Kidney epithelial cell (primary cell): Measurements from ENCODE around the genes SLFN14, TAF15 and LYZL6.

DNA sequence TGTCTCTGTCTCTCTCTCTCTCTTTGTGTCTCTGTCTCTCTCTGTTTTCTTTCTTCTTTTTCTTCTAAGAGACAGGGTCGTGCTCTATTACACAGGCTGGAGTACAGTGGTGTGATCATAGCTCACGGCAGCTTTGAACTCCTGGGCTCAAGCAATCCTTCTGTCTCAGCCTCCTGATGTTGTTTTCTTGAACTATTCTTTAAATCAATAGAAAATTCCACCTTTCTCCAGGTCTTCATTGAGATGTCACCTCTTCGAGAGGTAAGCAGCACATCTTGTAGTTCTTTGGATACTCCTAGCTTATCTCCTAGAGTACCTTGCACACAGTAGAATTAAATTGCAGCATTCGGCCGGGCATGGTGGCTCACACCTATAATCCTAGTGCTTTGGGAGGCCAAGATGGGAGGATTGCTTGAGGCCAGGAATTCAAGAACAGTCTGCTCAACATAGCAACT, 2.6 kb downstream of the MYO1D start:
- RAMPAGE, long total RNA, result no peak
- RRBS, result no CpG with 5 or more reads among the region's 5 CpGs

- RAMPAGE, long total RNA, result no peak
- RRBS, result 1% methylated on average over 8 of the region's 33 CpGs
These were observed 1.1 kb downstream of the ASIC2 start for GRCh38 chr17:33292053-33292270.

DNA sequence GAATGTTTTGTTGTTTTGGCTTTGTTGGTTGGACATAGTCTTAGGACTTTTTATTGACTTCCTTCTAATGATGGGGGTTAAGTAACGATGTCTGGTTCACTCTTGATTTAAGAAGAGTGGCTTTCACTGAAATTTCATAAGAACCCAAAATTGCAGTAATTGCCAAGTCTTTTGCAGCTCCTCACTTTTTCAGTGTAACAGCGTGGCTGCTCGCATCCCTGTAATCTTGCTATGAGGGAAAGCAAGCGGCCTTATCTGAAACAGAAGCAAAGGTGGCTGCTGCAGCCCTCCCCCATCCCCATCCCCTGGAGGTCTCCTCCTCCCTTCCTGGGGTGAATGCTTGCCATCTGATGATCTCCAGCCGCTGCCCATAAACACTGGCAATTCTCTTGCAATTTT, 182.4 kb upstream of the ASIC2 start:
- RAMPAGE, long total RNA, result no peak
- RRBS, result no CpG with 5 or more reads among the region's 5 CpGs

DNA sequence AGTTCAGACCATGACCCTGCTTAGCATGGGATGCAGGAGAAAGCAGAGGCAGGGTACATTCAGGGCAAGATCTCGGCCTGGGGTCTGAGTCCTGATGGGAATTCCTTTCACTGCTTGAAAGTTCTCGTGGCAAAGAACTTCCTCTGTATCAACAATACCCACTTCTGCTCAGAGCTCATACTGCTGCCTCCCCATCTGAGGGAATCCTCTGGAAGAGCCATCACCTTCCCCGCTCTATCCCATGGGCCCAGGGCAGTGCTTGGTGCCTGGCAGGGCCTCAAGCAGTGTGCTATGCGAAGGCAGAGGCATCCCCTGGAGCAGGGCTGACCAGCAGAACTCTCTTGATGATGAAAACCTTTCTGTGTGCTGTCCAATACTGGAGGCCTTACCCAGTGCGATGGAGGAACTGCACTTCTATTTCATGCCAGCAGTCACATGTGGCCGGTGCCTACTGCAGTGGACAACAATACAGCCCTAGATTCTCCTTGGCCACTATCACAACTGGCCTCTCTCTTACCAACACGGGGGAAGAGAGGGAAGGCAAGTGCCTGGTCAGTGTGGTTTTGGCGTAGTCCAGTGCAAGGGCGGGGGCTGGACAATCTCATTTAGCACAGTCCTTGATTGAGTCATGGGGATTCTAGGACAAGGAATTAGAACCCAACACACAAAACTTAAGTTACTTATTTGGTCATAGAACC, 10.1 kb downstream of the FNDC8 start:
- RAMPAGE, long total RNA, result no peak
- RRBS, result no CpG with 5 or more reads among the region's 9 CpGs

- RAMPAGE, long total RNA, result no peak
- RRBS, result no CpG with 5 or more reads among the region's 8 CpGs
These were observed 13.1 kb downstream of the UNC45B start for GRCh38 chr17:35160697-35161199.

DNA sequence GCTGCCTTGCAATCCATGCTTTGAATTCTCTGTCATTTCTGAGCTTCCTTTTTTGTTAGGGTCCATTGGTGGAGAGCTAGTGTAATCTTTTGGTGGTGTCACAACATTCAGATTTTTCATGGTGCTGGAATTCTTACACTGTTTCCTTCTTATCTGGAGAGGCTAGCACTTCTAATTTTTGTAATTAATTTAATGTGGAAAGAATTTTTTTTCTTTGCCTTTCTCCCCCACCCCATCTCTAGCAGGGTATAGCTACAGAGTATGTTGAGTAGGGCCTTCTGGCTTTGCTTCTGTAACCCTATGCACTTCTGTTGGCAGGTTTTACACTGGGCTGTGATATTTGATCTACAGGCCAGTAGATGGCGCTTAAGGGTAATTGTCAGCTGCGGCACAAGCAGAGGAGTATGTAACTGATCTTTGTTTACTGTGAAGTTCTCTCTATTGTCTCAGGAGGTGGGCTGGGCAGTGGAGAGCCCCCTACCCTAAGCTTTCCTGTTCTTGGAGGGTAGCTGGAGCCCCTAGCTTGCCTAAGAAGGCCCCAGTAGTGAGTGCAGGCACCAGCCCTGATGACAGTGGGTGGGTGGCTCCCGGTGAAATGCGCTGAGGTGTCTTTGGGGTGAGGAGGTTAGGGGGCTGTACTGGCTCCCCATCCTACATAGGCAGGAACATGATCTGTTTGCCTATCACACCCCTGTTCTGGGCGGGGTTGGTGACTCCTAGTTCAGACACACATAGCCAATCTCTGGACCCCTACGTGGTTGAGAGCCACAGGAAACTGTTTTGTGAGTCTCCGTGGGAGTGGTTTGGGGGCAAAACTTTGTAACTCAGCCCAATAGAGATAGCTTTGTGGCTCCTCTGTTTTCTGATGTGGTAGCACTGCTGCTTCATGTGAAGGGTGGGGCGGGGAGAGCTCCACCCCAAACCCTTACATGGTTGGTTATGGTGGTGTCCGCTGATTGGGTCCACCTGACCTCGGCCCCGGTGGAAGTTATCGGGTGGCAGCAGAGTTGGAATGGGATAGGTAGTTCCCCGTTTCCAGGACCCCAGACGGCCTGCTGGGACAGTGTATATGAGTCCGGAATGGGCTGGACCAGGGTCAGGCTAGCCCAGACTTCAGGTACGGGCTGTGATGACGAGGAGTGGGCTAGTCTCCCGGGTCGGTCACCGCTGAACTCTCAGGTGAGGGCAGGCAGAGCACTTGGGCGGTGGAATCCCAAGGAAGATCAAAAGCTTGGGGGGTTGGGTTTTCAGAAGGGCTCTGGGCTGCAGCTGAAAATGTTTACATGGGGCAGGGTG, 60.4 kb downstream of the SLFN11 start:
- RAMPAGE, long total RNA, result no peak
- RRBS, result 29% methylated on average over 7 of the region's 21 CpGs

DNA sequence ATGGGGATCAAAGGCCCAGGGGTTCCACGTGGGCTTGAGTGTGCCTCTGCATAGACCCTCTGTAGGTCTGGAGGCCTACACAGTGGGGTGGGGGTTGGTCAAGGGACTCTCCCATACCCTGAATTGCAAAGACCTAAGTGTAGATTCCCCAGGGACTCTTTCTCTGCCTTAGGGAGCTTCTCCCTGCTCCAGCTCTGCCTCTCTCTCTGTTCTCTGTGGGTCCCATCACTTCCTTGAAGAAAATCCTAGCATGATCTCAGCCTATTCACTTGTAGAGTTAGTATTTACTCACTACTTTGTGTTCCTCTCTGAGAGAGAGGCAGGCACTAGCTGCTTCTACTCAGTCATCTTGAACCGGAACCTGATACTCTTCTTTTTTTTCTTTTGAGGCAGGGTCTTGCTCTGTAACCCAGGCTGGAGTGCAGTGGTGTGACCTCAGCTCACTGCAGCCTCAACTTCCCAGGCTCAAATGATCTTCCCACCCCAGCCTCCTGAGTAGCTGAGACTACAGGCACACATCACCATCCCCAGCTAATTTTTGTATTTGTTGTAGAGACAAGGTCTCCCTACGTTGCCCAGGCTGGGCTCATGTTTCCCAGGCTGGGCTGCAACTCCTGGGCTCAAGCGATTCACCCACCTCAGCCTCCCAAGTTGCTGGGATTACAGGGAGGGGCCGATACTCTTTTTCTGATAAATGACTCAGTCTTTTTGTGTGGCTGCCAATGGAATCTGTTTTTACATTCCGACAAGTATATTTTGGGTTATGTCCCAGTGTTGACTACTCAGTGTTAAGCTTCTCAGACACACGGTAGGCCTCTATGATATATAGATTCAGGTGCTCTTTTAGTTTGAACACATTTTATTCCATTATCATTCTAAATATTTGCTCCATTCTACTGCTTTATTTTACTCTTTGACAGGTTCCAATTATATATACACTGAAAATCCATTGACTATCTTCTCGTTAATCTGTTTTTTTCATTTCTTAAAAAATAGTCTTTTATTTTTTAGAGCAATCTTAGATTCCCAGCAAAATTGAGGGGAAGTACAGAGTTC, 58.3 kb downstream of the SLFN11 start:
- RAMPAGE, long total RNA, result no peak
- RRBS, result no CpG with 5 or more reads among the region's 8 CpGs

GRCh38 chr17:35560746-35561287, at the start of gene SLFN14:
SLFN14 (minus strand) TSS chr17:35560819.
- RAMPAGE, long total RNA, result no peak
- RRBS, result no CpG with 5 or more reads among the region's 3 CpGs

DNA sequence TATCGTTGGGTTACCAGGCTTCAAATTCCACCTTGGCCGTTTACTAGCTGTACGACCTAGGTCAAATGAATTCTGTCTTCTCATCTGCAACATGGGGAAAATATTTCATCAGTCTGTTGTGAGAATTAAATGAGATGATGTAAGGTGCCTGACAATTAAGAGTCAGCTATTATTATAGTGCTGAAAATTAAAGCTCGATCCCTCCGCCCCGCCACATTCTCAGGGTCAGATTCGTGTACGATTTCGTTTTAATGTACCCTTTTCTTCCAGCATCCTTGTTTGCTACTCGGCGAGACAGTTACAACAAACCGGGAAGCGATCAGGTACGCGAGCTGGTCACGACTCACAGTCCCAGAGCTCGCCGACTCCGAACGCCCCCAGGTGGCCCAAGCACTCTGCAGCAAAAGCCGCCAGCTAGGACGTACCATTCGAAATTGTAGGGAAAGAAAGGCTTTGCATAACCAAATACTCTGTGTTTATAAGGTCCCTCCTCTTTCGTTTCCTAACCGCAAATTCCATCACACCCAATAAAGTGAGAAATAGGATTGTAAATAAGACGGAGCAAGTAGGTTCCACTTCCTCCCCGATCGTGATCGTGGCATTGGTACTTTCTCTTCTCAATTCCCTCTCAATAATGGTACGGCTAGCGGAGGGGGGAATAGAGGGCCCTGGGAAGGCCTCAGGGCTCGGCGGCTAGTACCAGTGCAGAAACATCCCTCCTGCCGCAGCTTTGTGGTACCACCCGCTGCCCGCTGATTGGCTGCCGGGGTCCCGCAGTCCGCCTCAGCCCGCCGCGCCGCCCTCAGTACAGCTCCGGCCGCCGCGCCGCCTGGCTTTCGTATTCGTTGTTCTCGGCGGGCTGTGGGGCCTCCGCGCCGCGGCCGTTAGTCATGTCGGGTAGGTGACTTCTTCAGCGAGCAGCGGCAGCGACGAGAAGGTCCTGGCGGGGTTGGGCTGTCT, at the start of gene TAF15:
TAF15 (plus strand) TSS at position 805 of the 960 bp plus-strand sequence.
- RAMPAGE, long total RNA, result start-site peak on the plus strand centred at position 809 of the sequence, 61 bp wide, 1,203 and 941 reads in 2 replicates
- RRBS, result no CpG with 5 or more reads among the region's 63 CpGs

DNA sequence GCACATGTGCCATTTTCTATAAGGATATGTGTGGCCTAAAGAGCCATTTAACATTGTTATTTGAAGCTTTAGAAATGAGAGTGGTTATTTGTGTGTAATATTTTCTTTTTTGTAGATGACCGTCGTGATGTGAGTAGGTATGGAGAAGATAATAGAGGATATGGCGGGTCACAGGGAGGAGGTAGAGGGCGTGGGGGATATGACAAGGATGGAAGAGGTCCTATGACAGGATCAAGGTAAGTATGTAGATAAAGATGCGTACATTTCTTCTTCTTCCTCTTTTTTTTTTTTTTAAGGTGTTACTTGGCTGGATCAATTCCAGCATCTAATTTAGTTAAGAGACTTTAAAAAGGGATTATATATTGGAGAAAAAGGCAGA, 14.7 kb downstream of the TAF15 start:
- RAMPAGE, long total RNA, result no peak
- RRBS, result no CpG with 5 or more reads among the region's 5 CpGs

DNA sequence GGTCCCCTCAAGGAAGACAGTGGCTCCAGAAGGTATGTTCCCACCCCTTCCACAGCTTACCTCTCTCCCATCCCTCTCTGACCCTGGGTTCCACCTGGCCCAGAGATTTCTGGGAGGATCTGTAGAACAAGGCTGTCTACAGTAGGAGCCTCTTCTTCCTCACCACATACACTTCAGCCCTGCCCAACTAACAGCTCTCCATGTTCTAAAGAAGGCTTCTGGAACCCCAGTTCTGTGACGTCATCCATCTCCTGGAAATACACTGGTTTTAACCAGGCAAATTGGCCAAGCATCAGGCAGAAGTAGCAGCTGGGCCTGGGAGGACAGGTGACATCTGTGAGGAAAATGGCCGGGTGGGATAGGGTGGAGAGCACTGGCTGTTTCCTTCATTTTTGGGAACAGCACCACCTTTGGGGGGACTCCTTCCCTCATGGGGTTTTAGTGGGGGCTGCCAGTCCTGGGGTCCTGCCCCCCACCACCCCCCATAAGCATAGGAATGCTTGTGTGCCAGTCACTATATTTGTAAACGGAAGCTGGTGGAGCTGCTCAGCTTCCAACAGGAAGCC, at the start of gene LYZL6:
LYZL6 (minus strand) TSS at position 207 of the 566 bp plus-strand sequence.
- RAMPAGE, long total RNA, result no peak
- RRBS, result no CpG with 5 or more reads among the region's 3 CpGs

DNA sequence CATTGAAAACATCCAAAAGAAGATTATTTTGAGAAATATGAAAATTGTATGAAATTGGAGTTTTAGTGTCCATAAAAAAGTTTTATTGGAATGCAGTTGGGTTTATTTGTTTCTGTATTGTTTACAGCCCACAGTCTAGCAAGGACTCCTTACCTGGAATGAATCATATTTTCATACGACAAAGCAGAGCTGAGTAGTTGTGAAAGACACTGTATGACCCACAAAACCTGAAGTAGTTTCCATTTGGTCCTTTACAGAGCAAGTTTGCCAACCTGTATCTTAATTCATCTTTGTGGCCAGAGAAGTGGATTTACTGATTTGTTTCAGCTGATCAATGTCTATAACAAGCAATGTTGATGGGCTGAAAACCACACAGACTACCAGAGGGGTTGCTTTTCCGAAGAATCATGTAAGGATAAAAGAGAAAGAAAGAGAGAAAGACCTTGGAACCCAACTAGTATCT, 10.3 kb downstream of the CCL18 start:
- RAMPAGE, long total RNA, result no peak
- RRBS, result no CpG with 5 or more reads among the region's 2 CpGs

- RAMPAGE, long total RNA, result no peak
- RRBS, result no CpG with 5 or more reads among the region's 2 CpGs
These were observed 13.9 kb downstream of the CCL4 start for GRCh38 chr17:36117476-36118078.

DNA sequence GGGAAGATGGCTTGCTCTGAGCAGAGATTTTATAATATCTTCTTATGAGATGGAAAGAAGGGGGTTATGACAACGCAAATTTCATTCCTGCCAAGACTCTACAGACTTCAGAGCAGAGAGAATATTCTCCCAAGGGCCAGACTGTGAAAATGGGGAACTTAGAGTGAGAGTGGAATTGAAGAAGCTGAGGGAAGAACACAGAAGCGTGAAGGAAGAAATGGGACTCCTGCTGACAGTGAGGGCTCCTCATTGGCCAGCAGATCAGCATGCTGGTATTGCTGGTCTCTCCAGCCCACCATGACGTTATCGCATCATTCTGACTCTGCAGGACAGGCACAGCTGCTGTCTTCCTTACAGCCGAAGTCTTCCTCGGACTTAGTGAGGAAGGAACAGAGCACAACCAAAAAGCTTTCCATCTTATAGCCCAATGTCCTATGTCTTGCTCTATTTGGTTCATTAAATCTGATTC, 24.3 kb downstream of the CCL4 start:
- RAMPAGE, long total RNA, result no peak
- RRBS, result no CpG with 5 or more reads among the region's 6 CpGs

DNA sequence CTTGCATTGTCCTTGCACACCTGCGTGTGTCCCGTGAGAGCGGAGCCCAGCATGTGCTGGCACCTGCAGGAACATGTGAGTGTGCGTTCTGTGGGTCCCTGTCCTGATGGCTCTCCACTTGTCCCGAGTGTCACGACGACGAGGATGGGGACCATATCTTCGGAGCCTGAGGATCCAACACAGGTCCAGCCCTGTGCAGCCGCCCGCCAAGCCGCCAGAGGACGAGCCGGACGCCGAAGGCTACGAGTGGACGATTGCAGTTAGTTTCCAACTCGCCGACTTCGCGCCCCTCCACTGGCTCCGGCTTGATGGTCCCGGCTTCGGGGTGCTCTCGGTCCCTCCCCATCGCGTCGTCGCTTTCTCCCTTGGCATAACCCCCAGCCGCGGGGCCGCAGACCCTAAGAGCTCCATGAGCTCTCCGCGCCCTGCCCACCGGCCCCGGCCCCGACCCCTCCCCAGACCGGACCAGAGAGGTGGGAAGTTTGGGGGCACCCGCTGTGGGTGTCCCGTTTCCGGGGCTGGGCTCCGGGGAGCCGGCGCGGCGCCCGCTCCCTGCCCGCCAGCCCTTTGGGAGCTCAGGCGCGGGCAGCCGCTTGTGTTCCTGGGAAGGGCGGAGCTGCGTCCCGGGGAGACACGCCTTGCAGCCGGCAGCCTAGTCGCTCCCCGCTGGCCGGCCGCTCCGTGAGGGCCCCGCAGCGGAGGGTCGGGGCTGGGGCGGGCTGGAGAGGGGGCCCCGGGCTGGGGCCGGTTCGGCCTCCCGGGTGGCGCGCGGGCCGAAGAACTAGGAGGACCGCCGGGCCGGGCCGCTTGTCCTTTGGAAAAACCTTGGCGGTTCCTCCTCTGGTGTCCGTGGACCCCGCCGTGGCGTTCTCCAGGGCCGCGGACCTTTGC, 6.3 kb upstream of the TBC1D3B start:
- RAMPAGE, long total RNA, result no peak
- RRBS, result no CpG with 5 or more reads among the region's 85 CpGs

DNA sequence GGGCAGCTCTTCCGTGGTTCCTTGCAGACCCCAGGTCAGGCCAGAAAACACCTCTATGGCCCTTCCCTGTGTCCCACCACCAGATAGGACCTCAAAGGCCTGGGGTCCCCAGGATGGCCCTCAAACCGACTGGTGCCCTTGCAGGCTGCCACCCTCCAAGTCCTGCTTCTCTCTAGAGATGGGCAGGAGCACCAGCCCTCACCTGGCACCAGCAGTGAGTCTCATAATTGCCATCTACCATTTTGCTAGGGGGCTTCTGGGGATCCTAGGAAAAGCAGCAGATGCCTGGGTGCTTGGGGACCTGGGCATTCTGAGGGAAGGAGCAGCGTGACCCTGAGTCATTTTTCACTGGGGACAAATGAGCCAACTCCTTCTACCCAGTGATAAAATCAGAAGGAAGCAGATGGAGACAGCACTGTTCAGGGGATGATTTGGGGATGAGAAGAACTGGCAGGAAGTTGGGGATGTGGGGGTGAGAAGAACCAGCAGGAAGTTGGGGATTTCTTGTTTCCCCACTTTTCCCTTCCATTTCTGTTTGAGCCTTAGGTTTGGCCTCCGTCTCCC, 8.7 kb downstream of the CCL3L3 start:
- RAMPAGE, long total RNA, result no peak
- RRBS, result no CpG with 5 or more reads among the region's 4 CpGs

GRCh38 chr17:36192205-36192778, 4.3 kb downstream of the CCL3L3 start:
- RAMPAGE, long total RNA, result no peak
- RRBS, result no CpG with 5 or more reads among the region's 3 CpGs

DNA sequence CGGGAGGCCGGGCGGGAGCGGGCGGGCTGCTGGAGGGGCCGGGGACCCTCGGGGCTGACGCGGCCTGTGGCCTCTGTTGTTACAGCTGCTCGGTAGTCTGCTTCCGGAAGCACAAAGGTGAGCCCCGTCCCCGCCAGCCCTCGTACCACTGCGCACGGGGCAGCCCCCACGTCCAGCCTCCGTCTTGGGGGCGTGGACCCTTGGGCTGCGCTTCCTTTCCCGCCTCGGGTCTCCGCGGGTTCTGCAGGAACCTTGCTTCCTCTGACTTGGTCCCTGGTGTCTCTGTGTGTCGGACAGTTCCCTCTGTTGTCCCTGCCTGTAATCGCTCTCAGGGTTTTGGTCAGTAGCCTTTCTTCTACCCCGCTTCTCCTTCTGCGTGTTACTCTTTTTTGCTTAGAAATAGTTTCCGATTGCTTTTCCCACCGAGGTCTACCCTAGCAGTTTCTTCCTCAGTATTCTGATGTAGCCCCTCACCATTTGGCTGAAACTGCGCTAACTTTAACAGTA, 422 bp downstream of the ZNHIT3 start:
- RAMPAGE, long total RNA, result no peak
- RRBS, result no CpG with 5 or more reads among the region's 31 CpGs

- RAMPAGE, long total RNA, result no peak
- RRBS, result no CpG with 5 or more reads among the region's 9 CpGs
These were observed 6.7 kb downstream of the MYO19 start for GRCh38 chr17:36527954-36528387.

- RAMPAGE, long total RNA, result no peak
- RRBS, result no CpG with 5 or more reads among the region's 49 CpGs
These were observed 664 bp downstream of the PIGW start for GRCh38 chr17:36535315-36535987.